Natural killer cell (primary cell): ENCODE data around the genes ENSG00000287585, MAGEA9B, GABRQ and ZNF185.

DNA sequence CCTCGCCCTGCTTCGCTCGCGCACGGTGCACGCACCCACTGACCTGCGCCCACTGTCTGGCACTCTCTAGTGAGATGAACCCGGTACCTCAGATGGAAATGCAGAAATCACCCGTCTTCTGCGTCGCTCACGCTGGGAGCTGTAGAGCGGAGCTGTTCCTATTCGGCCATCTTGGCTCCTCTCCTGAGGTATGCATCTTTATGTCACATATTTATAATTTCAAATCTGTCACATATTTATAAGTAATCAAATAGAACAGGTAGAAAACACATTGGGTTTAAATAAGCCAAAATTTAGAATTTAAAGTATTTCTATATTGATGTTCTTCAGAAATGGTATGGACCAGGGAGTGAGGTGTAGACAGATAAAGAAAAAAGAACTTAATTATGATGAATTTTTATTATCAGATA lies 148.2 kb downstream of the FMR1NB start:
- PRO-cap = no peak

DNA sequence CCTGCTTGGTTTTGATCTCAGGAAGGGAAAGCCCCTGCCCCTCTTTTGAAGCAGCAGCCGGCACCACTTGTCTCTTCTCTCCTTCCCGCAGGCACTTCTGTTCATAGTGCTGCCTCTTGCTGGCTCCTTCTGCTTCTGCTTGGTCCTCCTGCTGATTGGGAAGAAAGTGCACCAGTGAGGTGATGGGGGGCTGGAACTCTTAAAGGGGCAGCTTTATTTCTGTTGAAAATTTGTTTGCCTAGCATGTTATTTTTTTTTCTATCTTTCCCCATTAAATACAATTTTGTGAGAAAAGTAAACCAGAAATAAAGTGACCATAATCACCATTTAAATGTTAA lies 2.2 kb upstream of the AFF2 start:
- PRO-cap = no peak

DNA sequence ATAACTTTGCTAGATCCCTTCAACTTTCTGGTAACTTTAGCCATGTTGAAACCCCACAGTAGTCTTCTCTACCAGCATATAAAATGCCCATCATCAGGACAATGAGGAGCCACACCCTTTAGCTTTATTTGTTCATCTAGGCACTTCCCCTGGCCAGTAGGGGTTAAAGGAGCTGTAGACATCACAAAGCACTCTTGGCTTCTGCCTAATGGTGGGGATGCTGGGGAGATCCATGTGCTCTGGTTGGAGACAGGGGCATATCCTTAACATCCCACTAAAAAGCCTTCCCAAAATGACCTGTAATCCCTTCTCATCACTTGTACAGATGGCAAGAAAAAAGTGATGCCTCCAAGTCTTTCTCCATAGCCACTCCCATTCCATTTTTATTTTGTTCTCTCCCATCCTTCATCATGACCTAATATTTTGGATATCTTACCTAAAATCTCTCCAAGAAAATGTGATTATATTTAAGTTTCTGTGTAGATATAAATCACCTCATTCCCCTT lies at the start of gene ENSG00000287585:
Gene ENSG00000287585, minus strand, starts transcription at position 73 of the 506 bp plus-strand sequence.
- PRO-cap = no peak

GRCh38 chrX:149587148-149587740 lies at the start of gene MAGEA9B:
TSS of gene MAGEA9B (minus strand) at chrX:149587459.
- PRO-cap = no peak

GRCh38 chrX:150364622-150364840 lies 1.4 kb downstream of the MAMLD1 start:
- PRO-cap = no peak

DNA sequence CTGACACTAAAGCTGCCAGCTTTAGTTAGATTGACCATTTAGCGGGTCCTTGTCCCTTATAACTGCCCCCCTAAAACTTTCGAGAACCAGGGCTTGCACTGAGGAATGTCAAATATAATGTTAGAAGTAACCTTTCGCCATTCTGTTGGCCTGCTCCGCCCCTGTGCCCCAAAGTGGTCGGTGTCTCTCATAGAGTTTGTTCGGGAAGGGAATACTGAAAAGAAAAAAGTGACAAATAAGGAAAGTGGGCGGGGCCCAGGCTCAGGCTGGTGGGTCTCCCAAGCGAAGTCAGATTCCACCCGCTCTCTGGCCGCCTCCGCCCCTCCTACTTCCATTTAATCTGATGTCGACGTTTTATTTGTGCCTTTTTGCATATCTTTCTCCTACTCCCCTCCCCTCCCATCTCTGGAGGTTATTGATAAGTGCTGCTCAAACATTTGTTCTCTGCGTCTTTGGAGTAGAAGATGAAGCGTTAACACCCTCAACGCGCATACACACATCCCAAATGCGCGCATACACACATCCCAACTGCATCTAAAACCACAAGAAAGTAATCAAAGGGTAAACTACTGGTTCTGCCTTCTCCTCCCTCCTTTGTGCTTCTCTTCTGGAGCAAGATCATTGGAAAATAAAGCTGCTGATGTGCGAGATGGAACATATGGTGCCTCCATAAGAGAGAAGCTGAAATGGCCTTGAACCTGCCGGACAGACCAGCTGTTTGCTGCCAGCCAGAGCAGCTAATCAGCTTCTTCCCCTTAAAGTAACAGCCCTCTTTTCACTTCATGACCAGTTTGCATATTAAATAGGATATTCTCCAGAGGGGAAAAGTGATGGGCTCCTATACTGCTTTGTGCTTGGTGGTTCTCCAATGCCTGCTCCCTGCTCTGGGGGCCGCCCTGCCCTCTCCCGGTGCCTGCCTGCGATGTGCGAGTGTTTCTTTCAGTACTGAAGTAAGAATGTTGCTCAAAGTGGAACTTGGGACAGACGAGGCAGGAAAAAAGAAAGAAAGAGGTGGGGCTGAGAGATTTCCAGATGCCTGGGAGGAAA lies 3.1 kb downstream of the MAMLD1 start:
- PRO-cap = no peak

- PRO-cap = no peak
Measured at GRCh38 chrX:150371151-150371799, 8.2 kb downstream of the MAMLD1 start.

GRCh38 chrX:150704661-150705692 lies 11.8 kb downstream of the MTMR1 start:
- PRO-cap = no peak

GRCh38 chrX:150967696-150968211 lies 15.4 kb upstream of the HMGB3 start:
- PRO-cap = no peak

GRCh38 chrX:151084462-151084808 lies 91.9 kb upstream of the GPR50 start:
- PRO-cap = no peak

DNA sequence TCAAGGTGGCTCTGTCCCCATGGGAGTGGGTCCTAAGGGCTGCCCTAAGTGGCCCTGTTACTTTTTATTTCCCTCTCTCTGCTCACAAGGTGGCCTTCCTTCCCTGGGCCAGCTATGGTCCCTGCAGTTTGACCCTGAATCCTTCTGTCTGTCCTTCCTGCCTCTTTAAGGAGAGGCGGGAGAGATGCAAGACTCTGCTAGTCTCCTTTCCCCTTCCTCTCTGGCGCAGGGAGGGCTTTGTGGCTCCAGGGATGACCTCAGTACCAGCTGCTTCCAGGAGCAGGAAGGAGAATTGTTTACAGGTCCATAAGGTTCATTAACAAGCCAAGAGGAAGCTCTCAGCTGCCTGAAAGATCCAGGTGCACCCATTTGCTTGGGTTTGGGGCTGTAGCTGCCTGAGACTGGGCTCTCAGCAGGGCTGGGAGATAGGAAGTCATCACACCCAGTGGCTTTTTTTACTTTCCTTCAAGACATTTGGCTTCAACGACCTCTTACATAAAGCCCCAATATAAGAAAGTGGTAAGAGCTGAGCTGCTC lies 4.1 kb upstream of the FATE1 start:
- PRO-cap = no peak

GRCh38 chrX:152637565-152638335 lies at the start of gene GABRQ:
TSS of gene GABRQ (plus strand) at chrX:152637895.
- PRO-cap = no peak

DNA sequence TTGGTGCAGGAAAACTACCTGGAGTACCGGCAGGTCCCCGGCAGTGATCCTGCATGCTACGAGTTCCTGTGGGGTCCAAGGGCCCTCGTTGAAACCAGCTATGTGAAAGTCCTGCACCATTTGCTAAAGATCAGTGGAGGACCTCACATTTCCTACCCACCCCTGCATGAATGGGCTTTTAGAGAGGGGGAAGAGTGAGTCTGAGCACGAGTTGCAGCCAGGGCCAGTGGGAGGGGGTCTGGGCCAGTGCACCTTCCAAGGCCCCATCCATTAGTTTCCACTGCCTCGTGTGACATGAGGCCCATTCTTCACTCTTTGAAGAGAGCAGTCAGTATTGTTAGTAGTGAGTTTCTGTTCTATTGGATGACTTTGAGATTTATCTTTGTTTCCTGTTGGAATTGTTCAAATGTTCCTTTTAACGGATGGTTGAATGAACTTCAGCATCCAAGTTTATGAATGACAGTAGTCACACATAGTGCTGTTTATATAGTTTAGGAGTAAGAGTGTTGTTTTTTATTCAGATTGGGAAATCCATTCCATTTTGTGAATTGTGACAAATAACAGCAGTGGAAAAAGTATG lies 3.4 kb downstream of the MAGEA12 start:
- PRO-cap = no peak

DNA sequence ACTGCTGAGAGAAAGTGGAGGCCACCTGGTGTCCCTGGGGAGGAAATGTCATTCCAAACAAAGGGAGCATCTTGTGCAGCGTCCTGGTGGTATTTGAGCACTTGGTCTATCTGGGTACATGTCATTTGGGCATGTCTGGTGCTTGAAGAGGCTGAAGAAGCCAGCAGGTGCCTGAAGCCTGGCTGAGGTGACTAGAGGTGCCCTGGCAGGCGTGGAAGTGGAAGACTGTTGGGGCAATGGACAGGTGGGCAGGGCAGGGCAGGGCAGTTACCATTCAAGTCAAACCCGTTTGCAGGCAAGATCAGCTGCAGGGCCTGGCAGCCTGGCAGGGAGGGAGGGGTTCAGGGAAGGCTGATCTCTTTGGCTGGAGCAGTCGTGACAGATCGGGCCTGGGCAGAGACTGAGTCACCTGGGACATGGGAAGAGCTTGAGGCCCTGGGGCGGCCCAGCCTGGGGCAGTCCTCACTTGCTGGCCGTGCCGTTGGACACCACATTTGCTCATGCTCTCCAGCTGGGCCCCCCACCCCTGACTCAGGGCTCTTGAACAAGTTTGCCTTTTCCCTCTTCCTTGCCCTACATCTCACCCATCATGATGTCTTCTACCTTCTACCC lies 2.2 kb upstream of the ZNF185 start:
- PRO-cap = no peak

DNA sequence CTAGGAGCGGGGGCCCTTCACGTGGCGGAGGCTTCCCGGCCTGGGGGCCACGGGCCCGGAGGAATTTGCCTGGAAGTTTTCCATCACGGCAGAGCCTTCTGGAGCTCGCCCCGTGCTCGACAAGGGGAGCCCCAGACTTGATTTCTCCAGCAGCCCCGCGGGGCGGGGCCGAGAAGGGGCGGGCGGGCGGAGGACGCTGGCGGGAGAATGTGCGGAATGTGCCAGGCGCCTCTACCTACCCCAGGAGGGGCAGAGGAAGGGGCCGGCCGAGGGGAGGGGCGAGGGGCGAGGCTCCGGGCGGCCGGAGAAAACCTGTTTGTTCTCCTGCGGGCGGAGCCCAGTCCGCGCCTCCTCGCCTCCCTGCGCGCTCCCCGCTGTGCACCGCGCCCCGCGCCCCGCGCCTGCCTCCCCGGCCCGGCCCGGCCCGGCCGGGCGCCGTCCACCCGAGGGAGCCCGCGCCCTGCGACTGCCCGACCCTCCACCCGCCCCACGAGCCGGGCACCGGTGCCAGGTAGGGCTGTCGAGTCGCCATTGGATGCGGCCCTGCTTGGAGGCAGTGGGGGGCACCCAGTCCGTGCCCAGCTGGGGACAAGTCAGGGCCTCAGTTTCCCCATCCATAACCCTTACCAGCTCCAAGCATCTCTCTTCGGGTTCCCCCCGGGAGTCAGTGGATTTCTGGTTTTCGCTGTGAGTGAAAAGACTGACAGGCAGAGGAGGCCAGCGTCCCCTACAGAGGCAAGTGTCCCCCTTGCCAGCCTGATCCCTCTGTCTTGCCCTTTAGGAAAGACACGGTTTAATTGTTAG lies at the start of gene ZNF185:
Gene ZNF185, plus strand, starts transcription at position 340 of the 804 bp plus-strand sequence.
- PRO-cap = no peak

DNA sequence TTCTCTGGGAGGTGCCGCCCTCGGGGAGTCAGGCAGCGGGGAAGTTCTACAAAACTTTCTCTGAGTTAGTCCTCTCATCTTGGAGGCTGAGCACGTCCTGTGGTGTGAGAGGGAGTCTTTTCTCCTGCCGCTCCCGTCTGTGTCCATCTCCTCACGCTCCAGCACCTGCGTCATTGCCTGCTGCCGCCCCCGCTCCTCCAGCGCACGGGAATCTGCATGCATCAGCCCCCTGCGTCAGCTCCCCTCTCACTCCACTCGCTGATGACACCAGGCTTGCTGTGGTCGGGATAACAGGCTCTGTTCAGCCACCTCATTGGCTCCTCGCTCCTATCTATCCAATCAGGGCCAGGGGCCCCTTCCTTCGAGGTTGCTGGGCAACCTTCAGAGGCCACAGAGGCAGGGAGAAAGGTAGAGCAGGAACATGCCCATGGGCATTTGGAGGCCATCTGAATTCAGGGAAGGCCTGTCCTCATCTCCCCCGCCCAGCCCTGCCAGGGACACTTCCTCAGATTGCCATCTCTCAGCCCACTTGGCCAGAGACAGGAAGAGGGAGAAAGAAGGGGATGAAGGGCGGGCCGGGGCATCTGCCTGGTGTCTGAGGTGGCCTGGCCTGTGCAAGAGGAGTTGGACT lies 9.3 kb downstream of the ZNF185 start:
- PRO-cap = no peak

DNA sequence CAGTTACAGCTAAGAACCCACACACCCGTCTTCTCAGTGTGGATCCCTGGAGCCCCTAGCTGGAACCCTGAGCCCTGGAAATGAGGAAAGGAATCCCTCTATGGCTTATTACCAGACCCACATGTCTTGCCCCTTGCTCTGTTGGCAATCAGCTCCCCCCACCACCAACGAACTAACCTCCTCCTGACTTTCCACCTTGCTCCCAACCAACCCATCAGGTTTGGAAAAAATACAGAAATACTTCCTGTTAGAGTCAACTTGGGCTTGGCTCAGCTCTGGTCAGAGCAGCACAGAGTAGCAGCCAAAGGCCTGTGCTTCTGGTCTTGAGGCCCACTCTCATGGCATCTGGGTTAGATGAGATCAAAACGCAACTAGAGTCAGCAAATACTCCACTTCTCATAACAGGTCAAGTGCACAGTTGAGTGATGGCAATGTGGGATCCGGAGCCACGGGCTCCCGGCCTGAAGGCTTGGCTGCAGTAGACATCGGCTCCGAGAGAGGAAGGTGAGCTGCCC lies 34.7 kb downstream of the ZNF185 start:
- PRO-cap = no peak

- PRO-cap = no peak
Measured at GRCh38 chrX:153245519-153245975, 20.4 kb upstream of the PWWP4 start.

GRCh38 chrX:153494018-153494459 lies 741 bp upstream of the BGN start:
- PRO-cap = no peak

GRCh38 chrX:153622640-153623410 lies 23.9 kb upstream of the CCNQ start:
- PRO-cap = no peak